Right atrium auricular region (tissue), 2 donors: ENCODE measurements around a stretch of chr1.

DNA sequence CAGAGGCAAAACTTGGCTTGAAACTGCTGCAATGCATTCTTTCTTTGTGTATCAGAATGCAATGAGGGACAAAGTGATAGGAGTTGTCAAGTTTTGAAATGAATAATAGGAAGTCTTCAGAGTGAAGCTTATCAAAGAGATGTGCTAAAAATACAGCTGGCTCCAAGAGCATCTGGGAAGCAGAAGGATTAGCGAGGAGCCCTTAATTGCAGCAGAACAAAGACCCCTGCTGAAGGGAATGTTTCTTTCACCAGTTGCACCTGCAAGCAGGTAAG lies 124.2 kb upstream of the C8B start:
- PRO-cap = no peak
- RAMPAGE, long total RNA, 2 experiments = start-site peak on the plus strand in 2 of 2 experiments, centred at positions 164 to 169 of the sequence, 32 to 50 reads per replicate

GRCh38 chr1:58446079-58446747 lies 100.3 kb downstream of the OMA1 start:
- PRO-cap = no peak
- RAMPAGE, long total RNA, 2 experiments = no peak in any of the 2 experiments

GRCh38 chr1:58447185-58447722 lies 99.3 kb downstream of the OMA1 start:
- PRO-cap = no peak
- RAMPAGE, long total RNA, 2 experiments = no peak in any of the 2 experiments

GRCh38 chr1:58898775-58899646 lies 115.2 kb upstream of the JUN start:
- PRO-cap = no peak
- RAMPAGE, long total RNA, 2 experiments = no peak in any of the 2 experiments

DNA sequence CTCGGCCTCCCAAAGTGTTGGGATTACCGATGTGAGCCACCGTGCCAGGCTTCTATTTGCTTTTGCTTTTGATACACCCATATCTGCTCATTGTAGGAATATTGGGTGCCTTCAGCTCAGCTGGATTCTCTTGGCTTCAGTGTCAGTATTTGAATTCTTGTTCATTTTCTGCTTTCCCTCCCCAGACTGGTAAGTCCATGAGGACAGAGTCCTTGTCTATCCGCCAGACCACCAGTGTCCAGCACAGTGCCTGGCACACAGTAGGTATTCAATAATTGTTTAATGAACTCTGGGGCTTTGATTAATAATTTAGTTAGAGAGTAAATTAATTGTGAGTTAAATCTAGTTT lies 118.9 kb upstream of the JUN start:
- PRO-cap = no peak
- RAMPAGE, long total RNA, 2 experiments = no peak in any of the 2 experiments

DNA sequence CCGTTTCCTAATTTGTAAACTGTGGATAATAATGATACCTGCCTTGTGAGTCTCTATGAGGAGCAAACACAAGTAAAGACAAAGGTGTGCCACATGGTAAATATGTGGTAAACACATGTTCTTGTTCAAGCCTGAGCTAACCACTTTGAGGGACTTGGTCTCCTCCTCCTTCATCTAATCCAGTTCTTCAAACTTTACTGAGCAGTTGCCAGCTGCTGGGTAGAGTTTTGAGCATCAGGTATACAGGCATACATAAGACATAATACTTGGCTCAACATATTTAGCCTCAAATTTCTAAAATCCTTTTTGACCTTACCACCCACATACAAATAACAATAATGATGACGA lies 158.2 kb upstream of the JUN start:
- PRO-cap = no peak
- RAMPAGE, long total RNA, 2 experiments = no peak in any of the 2 experiments

DNA sequence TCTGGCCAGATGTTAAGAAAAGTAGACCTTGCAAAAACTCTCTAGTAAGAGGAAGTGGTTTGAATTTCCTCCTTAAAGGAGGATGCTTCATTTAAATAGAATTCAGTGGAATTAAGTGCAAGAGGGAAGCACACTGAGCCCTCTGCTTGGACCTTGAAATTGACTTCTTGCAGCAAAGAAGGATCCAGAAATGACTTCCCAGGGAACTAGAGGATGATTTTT lies 195.4 kb upstream of the JUN start:
- PRO-cap = no peak
- RAMPAGE, long total RNA, 2 experiments = no peak in any of the 2 experiments

DNA sequence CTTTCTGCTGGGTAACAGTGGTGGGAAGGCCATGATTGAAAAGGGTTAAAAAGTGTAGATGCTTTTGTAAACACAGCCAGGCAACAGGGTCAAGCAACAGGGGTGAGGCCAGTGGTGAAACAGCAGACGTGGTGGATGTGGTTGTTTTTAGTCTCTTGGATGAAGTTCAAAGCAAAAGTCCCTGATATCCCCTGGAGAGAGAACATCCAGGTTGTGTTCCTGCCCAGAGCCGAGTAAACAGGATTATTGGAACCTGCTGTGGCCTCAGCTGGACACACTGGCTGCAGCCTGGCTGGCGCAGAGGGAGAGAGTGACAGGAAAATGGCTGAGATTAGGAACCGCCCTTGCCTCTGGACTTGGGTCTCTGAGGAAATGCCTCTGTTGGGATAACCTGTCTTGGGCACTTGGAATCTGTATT lies 198.7 kb upstream of the JUN start:
- PRO-cap = no peak
- RAMPAGE, long total RNA, 2 experiments = no peak in any of the 2 experiments

DNA sequence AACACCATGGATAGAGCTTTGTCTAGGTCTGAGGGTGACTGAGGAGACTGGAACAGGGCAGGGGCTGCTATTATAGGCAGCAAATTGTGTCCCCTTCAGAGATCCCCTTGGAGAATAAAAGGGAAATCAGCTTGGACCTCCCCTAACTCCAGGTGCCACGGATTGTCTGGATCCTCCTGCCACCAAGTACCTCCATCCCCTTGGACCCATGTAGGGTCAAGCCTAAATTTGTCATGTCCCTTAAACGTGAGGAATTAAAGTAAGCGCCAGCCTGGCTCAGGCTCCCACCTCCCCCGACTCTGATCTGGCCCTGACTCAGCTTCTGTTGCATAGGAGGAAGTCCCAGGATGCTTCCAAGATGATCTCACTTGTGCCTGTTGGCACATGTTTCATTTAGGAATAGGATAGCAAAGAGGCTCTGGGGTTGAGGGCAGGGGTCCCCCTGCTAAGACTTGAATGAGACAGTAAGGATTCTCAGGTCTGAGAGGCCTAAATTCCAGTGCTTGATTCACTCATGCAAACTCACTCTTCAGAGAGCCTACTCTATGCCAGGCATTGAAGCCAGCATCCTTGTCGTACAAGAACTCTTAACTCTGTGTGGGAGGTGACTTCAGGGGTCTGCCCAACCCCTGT lies 231.9 kb upstream of the JUN start:
- PRO-cap = no peak
- RAMPAGE, long total RNA, 2 experiments = no peak in any of the 2 experiments

GRCh38 chr1:59043541-59043988 lies 253.3 kb upstream of the FGGY start:
- PRO-cap = no peak
- RAMPAGE, long total RNA, 2 experiments = no peak in any of the 2 experiments

DNA sequence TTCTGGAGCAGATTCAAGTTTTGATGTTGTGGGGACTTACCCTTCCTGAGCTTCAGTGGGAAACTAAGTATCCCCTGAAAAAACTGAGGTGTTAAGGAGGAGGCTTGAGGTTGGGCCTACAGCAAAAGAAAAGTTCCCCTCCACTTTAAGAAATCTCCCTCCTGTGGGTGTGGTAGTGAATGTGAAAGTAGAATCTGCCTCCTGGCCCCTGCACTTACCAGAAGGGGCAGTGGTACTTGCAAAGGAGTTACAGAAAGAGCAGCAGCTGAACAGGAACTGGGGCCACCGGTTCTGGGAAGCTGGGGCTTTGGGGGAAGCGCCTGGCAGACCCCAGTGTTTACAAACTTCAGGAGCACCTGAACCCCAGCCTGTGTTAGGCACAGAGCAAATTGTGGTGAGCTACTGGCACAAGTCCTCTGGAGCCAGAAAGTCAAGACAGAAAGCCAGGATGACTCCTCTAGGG lies 250.2 kb upstream of the FGGY start:
- PRO-cap = no peak
- RAMPAGE, long total RNA, 2 experiments = no peak in any of the 2 experiments

GRCh38 chr1:59141189-59141581 lies 155.7 kb upstream of the FGGY start:
- PRO-cap = no peak
- RAMPAGE, long total RNA, 2 experiments = no peak in any of the 2 experiments

DNA sequence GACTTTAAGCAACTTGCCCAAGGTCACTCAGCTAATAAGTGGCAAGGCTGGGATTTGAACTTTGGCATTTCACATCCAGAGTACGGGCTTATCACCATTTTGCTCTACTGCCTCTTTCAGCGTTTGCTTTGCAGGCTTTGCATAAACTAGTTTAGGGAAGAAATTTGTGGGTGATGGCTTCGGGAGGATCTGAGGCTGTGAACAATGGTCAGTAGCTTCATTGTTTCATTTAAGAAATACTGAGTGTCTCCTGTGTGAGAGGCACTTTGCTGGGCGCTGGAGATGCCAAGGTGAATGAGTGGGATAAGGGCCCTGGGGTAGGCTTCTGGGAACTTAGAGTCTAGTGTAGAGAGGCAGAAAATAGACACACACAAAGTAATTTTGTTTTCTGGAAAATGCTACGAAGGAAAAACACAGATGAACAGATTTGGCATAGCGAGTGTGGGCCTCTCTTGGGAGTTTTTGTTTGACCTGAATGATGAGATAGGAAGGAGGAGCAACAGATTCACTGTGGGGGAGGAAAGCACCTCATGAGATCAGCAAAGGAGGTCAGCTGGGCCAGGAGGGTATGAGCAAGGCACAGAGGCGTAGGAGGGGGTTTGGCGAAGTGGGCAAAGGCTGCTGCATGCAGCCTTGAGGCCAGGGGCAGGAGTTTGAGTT lies 57.7 kb downstream of the FGGY start:
- PRO-cap = no peak
- RAMPAGE, long total RNA, 2 experiments = no peak in any of the 2 experiments

DNA sequence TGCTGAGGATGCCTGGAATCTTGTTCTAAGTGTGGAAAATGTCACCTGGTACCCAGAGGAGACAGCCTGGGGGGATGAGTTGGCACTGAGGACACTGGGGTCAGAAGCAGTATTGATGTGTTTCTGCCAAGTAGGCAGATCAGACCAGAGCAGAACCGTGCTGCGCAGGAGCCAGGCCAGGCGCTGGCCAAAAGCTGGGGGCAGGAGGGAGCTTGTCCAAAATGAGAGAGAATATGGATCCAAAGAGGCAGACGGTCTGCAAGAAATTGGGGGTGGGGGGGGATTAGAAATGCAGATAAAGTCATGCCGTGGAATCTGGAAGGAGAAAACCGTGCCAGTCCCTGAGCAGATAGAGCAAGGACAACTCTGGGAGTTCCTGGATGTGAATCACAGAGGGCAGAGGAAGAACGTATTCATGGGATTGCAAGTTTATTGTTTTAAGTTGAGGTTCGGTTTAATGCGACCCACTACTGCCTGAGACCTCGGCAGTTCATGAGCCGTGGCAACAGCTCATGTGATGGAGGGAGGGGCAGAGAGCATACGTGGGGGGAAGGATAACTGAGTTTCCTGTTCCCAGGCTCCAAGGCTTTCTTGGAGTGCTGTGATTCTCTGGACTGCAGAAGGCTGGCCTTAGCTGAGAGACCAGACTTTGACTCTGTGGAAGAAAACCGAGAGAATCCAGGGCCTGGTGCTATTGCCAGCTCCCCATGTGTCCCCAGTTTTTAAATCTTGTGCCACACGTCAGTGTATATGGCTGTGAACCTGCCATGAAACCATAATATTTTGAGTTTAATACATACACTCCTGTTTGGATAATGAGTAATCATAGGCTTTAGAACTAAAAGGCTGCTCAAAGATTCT lies 224.1 kb downstream of the FGGY start:
- PRO-cap = no peak
- RAMPAGE, long total RNA, 2 experiments = no peak in any of the 2 experiments

DNA sequence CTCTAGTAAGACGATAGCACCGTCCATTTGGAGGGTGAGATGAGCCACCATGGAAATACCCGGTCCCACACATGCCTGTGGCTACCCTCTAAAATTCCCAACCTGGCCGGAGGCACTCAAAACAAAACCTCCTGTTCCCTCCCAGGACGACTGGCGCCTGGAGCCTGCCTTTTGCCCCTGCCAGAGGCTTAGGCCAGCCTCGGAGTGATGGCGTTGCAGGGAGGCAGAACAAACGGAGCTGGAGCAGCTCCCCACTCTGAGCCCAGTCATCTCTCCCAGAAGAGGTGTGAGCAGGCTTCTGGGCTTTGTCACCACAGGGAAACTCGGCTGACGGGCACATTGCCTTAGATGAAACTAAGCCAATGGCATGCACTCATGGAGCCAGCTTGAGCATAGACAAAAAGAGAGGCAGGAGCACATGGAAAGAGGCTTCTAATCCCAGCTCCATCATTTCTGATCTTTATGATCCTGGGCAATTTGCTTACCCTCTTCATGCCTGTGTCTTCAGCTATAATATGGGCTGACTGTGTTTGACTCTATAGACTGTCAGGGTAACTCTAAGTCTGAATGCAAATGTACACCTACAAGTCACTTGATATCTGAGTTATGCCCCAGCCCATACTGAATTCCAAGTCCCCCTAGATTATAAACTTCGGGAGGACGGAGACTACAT lies 213.6 kb upstream of the HOOK1 start:
- PRO-cap = unidirectional peak, minus-strand start at position 206 of the sequence
- RAMPAGE, long total RNA, 2 experiments = no peak in any of the 2 experiments

DNA sequence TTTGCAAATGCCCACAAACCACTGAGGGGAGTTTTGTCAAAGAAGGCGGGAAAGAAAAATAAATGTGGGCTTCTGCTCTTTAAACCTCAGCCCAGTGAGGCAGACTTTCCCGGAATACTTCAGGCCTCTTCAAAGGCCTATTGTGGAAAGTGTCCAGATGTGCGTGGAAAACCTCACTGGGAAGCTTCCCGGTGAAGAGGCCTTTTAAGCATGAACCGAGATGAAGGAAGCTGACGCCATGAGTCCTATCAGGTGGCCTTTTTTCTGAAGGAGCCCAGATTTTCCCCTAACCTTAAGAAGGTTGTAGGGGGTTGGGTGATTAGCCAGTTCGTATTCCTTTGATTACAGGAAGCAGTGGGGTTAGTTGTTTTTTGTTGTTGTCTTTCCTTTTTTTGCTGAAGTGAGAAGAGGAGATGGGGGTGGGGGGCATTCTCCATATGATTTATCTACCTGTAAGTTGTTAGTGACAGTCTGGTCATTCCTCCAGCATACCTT lies 83.5 kb upstream of the HOOK1 start:
- PRO-cap = no peak
- RAMPAGE, long total RNA, 2 experiments = no peak in any of the 2 experiments

- PRO-cap = no peak
- RAMPAGE, long total RNA, 2 experiments = no peak in any of the 2 experiments
These were observed 64.2 kb upstream of the HOOK1 start for GRCh38 chr1:59750530-59750993.

DNA sequence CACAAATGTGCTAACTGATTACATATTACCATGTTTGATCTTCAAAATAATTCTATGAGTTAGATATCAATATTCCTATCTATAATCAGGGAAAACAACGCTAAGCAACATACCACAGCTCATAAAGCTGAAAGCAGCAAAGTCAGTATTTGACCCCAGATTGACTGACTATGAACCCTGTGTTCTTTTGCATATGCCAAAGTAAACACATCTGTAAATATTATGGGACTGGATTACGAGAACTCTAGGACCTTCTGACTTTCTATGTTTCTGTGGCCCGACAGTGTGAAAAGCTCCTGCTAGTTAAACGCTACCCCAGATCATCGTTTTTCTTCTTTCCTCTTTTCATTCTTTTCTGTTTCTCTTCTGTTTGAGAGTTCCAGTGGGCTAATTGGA lies 201.2 kb upstream of the C1orf87 start:
- PRO-cap = no peak
- RAMPAGE, long total RNA, 2 experiments = no peak in any of the 2 experiments

GRCh38 chr1:60984337-60984707 lies 98.0 kb upstream of the NFIA start:
- PRO-cap = unidirectional peak, minus-strand start at chr1:60984433
- RAMPAGE, long total RNA, 2 experiments = no peak in any of the 2 experiments

DNA sequence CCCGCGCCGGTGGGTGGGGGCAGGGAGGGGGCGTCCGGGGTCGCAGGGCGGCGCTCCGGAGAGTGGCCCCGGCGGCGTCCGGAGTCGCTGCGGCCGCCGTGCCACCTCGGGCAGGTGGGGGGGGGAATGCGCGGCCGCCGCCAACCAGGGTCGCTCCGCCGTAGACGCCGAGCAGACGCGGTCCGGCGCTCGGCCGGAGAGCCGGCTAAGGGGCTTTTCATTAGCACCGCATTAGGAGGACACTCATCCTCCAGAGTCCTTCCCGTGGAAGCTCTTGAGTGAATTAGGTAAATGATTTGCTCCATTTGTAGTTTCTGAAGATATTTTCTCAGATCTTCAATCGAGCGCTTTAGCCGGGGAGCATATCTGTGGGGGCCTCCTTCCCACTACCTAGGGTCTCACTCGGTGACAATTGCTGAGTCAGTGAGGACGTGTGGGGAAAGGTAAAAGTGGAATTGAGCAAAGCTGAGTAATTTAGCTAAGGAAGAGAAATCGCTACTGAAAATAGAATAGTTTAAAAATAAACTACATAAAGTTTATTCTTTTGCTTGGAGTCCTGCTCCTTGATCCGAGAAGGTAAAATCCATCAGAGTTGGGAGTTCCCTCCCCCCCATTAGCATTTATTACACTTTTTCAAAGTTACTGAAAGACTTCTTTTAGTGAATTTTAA lies 31.3 kb upstream of the NFIA start:
- PRO-cap = bidirectional peak, plus-strand start at position 174 of the sequence, minus-strand start at position 116 of the sequence
- RAMPAGE, long total RNA, 2 experiments = no peak in any of the 2 experiments